ENCODE measurements around a stretch of chr9.

DNA sequence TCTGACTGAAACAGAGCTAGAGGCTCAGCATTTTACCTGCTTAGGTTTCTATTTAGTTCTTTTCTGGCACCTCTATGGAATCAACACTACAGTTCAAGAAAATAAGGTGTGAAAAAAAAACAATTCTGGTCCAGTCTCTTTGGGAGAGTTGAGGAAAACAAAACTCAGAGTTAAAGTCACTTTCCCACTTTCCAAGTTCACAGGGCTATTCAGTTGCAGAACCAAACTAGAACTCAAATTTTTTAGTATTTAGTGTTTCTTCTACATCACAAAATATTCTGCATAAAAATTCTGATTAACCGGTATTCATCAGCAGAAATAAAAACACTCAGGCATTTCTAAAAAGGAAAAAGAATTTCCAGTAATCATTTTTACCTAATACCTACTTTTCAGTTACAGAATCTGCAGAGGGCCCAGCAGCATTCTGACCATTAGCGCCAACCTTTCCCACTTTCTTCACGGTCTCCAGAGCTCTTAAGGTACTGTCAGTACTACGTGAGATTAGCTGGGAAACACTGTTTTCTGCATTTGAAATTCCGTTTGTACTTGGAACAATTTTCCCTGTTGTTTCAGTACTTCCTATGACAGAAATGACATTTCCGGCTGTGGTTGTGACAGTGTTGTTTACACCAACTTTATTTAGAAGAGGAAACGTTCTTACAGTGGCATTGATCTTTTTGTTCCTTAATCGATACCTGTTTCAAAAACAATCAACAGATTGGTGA lies 36.7 kb upstream of the PDCL start:
- PRO-cap: no peak

DNA sequence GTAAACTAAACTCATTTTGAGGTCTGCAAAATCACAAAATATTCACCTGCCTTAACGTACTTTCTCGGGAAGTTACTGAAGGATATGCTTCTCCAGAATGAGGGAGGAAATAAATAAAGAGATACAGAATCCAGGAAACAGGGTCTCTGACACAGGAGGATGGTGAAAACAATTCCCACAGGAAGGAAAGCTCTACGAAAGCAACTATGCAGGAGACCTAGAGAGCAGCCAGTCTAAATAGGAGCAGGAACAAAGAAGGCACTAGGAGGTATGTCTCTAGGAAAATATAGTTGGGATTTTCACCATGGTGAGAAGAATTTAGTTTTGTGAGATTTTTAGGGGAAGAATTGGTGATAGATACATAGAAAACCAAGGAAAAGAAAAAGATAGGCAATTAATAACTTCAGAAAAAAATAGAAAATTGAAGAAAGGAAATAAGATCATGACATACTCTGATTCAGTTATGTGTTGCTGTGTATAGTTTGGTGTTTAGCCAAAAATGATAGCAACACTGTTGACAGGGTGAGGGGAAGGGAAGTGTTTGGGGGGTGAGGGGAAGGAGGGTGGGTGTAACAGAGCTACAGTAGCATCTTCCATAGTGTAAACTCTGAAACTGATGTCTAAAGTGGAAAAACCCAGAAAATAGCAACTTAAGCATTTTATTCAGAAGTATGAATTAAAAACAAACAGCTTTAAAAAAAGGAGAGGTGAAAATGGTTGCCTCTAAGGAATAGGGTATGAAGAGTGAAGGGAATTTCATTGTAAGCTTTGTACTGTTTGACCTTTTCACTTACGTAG lies 9.8 kb downstream of the GPR21 start:
- PRO-cap: no peak

- PRO-cap: no peak
Measured at GRCh38 chr9:123098404-123098996, 65.0 kb downstream of the GPR21 start.

GRCh38 chr9:123122565-123123128 lies 89.2 kb downstream of the GPR21 start:
- PRO-cap: no peak

- PRO-cap: no peak
Measured at GRCh38 chr9:123257252-123257941, 11.0 kb downstream of the STRBP start.

GRCh38 chr9:123322533-123323572 lies 33.1 kb upstream of the CRB2 start:
- PRO-cap: no peak

GRCh38 chr9:123335652-123335903 lies 20.4 kb upstream of the CRB2 start:
- PRO-cap: no peak

GRCh38 chr9:123336269-123336916 lies 19.6 kb upstream of the CRB2 start:
- PRO-cap: no peak

DNA sequence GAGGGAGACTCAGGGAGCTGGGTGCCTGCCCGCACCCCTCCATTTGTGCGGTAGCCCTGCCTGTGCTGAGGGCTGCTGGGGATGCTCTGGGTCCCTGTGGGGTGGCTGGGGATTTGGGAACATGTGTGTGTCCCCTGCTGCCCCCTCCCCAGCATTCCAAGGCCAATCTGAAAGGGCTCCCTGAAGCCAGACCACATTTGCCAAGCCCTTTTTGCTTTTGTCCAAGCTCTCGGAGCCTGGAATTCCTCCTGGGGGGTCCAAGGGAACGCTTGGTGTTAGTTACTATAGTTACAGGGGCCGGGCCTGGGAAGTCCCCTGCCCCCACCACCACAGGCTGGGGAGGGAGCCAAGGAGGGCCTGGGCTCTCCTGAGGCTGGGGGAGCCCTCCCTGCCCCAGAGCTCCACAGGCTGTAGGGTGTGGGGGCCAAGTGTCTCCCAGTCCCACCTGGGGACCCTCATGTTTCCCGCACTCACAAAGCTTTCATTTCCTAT lies 1.0 kb downstream of the CRB2 start:
- PRO-cap: no peak

DNA sequence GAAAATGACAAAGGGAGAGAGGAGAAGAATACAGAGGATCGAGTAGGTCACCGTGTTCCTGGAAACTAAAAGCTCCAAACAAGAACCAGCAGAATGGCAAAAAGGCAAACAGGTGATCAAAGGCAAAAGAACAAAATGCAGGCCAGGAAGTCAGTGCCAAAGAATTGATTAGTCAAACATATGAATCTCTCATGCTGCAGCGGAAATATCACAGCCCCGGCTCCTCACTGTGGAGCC lies 155.9 kb downstream of the CRB2 start:
- PRO-cap: no peak

GRCh38 chr9:123999674-124000082 lies 11.9 kb upstream of the LHX2 start:
- PRO-cap: no peak

GRCh38 chr9:124008007-124008958 lies 3.3 kb upstream of the LHX2 start:
- PRO-cap: no peak

DNA sequence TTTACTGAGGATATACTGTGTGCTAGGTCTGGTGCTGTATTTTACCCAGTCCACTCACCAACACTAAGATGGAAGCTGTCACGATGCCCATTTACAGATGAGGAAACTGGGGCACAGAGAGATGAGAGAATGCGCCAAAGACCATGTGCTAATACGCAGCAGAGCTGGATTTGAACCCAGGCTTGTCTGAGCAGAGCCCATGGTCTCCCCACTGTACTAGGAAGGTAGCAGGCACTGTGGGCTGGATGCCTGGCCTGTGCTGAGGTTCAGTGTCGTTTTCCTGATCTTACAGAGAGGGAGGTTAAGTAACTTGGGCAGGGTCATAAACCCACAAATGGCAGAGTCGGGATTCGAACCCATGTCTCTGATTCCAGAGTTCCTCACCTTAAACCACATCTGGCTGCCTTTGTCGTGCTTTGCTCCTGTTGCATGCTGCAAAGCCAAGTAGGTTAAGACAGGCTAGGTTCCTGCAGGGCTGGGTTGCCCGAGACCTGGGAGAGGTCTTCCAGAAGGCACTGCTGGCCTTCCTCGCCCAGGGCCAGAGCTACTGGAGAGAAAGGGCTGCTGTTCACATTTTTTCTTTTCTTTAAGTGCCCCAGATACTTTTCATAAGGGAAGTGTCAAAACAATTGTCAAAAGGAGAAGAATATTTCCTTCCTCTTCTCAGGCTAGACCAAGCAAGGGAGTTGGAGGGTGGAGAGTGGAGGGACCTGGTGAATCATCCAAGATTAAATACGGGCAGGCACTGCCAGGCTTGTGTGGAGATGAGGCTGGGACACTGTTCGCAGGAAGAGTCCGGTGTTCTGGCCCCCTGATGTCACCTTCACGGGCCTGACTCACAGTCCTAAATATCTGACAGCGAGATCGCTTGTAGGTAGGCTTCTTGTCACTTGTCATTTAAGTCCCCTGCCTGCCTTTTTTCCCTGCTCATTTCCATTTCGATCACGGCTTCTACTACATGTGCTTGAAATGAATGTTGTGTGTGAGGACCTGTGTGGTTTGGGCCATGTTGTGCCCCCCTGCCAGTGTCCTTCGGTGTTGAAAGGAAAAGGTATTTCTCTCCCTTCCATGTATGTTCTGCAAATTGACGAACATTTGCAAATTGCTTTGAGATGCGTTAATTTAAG lies 3.3 kb downstream of the NEK6 start:
- PRO-cap: no peak

- PRO-cap: no peak
Measured at GRCh38 chr9:124291493-124292152, 33.9 kb downstream of the NEK6 start.

GRCh38 chr9:124353979-124354842 lies 61.0 kb downstream of the PSMB7 start:
- PRO-cap: no peak

GRCh38 chr9:124355289-124355970 lies 59.8 kb downstream of the PSMB7 start:
- PRO-cap: no peak

DNA sequence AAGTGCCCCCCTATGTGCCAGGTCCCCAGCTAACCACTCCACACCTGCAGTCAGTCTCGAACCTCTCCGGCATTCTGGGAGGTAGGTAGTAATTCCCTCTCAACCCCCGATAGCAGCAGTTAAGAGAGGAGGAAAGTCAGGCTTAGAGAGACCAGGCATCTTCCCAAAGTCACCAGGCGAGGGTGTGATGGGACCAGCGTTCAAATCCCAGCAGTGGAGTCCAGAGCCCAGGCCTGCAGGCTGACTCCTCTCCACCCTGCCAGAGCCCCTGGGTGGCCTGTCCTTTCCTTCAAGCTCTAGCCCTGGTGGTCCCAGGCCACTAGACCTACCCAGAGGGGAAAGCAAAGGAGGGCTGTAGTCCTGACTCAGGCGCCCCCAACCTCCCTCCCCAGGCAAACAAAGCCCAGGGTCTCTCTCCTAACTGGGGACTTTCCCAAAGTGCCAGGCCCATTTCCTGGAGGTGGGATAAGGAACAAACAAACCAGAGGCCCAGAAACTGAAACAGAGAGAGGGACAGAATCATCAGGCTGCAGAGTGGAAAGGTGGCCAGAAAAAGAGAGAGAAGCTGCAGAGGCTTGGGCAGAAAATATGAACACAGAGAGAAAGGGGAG lies 4.3 kb upstream of the NR5A1 start:
- PRO-cap: no peak

DNA sequence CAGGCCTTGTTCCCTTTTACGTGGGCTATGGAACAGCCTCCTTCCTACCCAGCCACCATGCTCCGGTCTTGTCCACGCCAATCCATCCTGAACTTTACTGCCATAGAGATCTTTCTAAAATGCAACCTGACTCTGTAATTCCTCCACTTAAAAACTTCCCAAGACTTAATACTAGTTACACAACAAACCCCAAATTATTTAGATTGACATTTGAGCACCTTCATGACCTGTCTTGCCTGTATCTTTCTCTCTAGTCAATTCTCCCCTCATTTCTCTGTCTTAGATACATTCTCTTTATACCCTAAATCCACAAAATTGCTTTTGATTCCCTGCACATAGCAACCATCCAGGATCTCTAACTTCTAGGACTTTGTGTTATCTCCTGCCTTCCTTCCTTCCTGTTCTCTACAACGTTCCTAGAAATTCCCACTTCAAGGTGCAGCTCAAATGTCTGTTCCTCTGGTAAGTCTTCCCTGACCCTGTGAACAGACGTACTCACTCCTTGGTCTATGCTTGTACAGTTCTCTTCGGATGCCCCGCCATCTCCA lies 24.8 kb upstream of the NR5A1 start:
- PRO-cap: no peak

DNA sequence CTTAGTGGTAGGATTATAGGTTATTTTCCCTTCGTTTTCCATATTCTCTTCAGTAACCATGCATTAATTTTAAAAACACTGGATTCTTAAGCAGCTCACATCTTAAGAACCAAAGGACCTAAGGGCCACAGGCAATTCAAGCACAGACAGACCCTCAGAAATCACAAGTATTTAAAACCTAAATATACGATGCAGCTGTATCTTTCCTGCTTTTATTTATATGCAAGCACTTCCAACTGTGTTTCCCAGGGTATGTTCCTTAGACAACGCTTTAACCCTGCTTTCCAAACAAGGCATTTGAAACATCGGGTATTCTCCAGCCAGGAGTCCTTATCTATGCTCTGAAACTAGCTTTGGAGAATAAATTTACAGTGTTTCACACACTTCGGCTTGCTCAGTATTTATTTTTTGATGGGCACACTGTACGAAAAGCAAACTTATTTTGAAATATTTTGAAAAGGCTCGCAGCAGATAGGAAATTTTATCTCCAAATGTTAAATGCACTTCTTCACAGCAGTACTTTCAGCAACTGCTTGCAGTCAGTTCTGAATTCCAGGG lies 13.5 kb downstream of the NR6A1 start:
- PRO-cap: no peak

GRCh38 chr9:124868180-124869565 lies 6.7 kb downstream of the ARPC5L start:
- PRO-cap: bidirectional peak, plus-strand start at chr9:124868795, minus-strand start at chr9:124868507; bidirectional peak, plus-strand start at chr9:124869215, minus-strand start at chr9:124869006